Aorta (tissue), 1 donor: Measurements from ENCODE around the genes TSPAN4 and MUC5AC.

- PRO-cap, result no peak
Measured at GRCh38 chr11:825858-826601, 1.7 kb upstream of the CRACR2B start.

- PRO-cap, result unidirectional peak, plus-strand start at chr11:842869
Measured at GRCh38 chr11:842624-843553, at the start of gene TSPAN4. Gene TSPAN4, plus strand, starts transcription at chr11:842852.

DNA sequence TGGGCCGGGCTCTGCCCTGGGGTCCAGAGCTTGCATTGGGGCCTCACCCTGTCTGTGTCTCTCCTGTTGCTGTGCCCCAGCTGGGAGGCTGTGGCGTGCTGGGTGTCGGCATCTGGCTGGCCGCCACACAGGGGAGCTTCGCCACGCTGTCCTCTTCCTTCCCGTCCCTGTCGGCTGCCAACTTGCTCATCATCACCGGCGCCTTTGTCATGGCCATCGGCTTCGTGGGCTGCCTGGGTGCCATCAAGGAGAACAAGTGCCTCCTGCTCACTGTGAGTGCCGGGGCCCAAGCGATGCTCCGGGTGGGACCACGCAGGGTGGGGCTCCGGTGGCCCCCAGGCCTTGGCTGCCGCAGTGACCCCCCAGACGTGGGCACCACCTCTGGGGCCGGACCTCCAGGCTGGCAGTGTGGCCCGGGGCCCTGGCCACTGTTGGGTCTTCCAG is 19.8 kb downstream of the TSPAN4 start:
- PRO-cap, result no peak

DNA sequence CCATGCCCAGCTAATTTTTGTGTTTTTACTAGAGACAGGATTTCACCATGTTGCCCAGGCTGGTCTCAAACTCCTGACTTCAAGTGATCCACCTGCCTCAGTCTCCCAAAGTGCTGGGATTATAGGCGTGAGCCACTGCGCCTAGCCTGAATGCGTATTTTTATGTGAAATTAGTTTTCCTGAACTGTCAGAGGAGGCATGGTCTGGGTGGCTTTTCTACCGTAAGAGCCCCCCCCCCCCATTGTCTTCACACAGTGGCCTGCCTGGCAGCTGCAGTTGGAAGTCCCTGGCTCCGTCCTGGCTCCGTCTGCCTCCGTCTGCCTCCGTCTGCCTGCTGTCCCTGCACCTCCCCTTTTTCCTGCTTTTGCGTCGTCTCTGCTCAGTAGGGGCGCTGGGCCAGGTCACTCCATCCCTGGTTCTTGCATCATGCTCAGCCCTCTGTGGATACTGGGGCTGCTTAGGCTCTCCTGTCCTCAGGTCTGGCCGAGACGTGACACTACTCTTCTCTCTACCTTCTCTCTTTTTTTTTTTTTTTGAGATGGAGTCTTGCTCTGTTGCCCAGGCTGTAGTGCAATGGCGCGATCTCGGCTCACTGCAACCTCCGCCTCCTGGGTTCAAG is 27.8 kb downstream of the AP2A2 start:
- PRO-cap, result no peak

- PRO-cap, result no peak
Measured at GRCh38 chr11:960685-961941, 35.4 kb downstream of the AP2A2 start.

GRCh38 chr11:1074403-1074721 is 37.8 kb upstream of the MUC6 start:
- PRO-cap, result no peak

GRCh38 chr11:1074722-1075798 is 38.5 kb upstream of the MUC6 start:
- PRO-cap, result no peak

DNA sequence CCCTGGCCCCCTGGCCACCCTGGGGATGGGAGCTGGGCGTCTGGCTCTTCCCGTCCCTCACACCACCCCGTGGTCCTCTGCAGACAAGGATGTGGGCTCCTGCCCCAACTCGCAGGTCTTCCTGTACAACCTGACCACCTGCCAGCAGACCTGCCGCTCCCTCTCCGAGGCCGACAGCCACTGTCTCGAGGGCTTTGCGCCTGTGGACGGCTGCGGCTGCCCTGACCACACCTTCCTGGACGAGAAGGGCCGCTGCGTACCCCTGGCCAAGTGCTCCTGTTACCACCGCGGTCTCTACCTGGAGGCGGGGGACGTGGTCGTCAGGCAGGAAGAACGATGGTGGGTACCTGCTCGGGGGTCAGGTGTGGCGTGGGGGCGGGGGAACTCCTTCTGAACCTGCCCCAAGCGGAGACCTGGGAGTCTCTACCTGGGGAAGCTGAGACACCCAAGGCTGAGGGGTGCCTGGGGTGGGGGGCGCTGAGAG is 48.5 kb upstream of the MUC6 start:
- PRO-cap, result no peak

GRCh38 chr11:1092314-1093090 is 56.0 kb upstream of the MUC6 start:
- PRO-cap, result no peak

DNA sequence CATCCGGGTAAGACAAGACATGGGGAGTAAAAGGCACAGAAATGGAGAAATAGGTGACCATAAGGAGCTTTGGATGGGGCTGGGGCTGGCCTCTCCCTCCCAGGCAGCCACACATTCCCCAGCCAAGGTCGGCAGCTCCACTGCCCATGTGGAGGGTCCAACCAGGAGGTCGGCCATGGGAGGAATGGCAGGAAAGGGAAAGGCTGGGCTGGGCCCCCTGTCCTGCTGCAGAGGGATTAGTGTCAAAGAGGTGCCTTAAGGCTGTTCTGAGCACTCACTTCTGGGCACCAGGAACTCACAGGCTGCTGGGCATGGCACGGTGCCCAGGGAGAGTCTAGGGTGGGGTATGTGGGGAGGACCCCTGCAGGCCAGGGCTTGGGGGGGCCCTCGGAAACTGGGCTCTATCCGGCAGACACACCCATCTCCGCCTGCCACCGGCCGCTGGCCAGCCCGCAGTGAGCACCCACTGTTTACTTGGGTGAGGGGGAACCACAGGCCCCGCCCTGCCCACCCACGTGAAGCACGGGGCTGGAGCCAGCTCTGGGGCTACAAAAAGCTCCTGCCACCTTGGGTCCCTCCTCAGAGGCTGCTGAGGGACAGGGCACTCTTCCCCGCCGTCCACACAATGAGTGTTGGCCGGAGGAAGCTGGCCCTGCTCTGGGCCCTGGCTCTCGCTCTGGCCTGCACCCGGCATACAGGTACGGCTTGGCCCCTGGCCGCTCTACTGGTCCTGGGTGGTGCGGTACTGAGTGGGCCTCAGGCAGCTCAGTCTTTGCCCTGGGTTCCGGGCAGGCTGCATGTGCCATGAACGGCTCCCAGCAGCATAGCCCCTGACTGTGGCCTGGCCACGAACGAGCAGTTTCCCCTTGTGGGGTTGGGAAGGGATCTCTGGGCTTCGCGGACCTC is at the start of gene MUC5AC:
MUC5AC (plus strand) TSS at position 579 of the 906 bp plus-strand sequence.
- PRO-cap, result no peak

- PRO-cap, result no peak
Measured at GRCh38 chr11:1307215-1307752, 2.1 kb downstream of the TOLLIP start.

- PRO-cap, result bidirectional peak, plus-strand start at chr11:1383051, minus-strand start at chr11:1382973; unidirectional peak, plus-strand start at chr11:1383051; bidirectional peak, plus-strand start at chr11:1383463, minus-strand start at chr11:1383324
Measured at GRCh38 chr11:1382726-1383744, 6.7 kb upstream of the BRSK2 start.

GRCh38 chr11:1410734-1411814 is 21.3 kb downstream of the BRSK2 start:
- PRO-cap, result no peak

GRCh38 chr11:1448195-1448686 is 38.3 kb downstream of the MOB2 start:
- PRO-cap, result no peak

DNA sequence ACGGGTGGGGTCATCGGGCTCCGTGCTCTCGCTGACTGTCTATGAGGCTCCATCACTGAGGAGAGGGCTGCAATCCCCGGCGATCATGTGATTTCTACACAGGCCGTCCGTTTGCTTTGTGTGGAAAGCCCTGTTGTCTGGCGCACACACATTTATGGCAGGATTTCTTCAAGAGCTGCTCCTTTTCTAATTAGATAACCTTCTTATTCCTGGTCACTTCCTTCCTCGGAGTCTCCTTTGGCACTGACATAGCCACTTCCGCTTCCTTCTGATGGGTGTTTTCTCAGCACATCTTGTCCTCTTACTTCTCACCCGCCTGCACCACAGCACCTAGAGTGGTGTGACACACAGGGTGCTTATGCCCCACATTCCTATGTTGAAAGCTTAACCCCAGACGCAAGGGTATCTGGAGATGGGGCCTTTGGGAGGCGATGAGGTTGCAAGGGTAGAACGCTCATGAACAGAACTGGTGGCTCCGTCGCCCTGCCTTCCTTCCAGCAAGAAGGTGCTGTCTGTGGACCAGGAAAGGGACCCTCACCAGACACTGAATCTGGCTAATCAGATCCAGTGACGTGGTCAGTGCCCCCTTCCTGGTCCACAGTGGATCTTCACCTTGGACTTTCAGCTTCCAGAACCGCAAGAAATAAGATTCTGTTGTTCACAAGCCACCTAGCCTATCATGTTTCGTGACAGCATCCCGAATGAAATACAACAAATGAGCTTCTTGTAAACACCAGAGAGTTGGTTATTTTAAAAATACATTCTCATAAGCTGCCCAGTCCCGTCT is 9.3 kb downstream of the MOB2 start:
- PRO-cap, result no peak

- PRO-cap, result bidirectional peak, plus-strand start at chr11:1482951, minus-strand start at chr11:1482897
Measured at GRCh38 chr11:1482576-1483310, 3.8 kb downstream of the MOB2 start.

GRCh38 chr11:1517732-1518085 is 31.1 kb upstream of the MOB2 start:
- PRO-cap, result no peak

GRCh38 chr11:1520723-1521267 is 34.2 kb upstream of the MOB2 start:
- PRO-cap, result no peak

GRCh38 chr11:1532727-1533337 is 39.2 kb downstream of the DUSP8 start:
- PRO-cap, result no peak

GRCh38 chr11:1589082-1589644 is 4.1 kb upstream of the KRTAP5-1 start:
- PRO-cap, result no peak